Osteoblast (primary cell): ENCODE measurements around a stretch of chr10.

DNA sequence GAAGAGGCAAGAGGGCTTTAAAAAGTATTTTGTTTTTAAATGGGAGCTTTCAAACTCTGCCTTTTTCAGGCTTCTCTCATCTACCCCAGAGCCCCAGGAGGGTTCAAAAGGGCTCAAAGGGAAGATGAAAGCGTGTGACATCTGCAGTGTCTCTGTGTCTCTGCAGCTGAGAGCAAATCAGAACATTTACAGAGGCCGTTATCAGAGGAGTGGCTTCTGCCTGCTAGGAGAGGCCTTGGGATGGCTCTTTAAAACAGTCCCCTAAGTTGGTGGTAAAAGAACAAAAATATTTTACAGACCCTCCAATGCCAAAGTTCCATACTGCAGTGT is 30.3 kb downstream of the TRIM8 start:
- CAGE, long polyA plus RNA, result no peak
- RRBS, result no CpG with 5 or more reads among the region's 2 CpGs

GRCh38 chr10:102674970-102675880 is 30.9 kb downstream of the TRIM8 start:
- CAGE, long polyA plus RNA, result no peak
- RRBS, result no CpG with 5 or more reads among the region's 11 CpGs

DNA sequence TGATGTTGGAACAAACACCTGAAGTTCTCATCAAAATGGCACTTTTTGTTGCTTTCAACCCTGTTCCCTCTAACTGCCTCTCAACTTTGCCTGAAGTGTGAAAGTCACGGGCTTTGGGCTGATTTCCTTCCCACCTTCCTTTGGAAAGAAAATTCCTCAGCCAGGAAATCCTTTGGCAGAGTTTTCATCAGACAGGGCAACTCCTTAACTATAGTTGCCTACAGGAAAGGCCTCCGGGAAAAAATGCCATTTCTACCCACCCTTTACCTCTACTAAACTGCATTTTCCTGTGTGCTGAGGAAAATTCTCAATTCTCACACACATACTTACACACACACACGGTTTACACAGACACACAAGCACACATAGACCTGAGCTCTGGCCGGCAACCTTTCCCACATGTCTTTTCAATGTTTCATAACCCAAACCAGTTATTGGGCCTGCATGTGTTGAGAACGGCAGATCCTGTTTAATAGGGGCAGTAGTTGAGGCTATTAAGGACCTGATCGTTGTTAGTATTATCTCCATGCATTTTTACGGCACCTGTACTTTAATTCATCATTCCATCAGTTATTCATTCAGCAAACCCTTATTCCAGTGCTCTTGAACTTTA is 36.4 kb downstream of the CYP17A1 start:
- CAGE, long polyA plus RNA, result no peak
- RRBS, result no CpG with 5 or more reads among the region's 7 CpGs

DNA sequence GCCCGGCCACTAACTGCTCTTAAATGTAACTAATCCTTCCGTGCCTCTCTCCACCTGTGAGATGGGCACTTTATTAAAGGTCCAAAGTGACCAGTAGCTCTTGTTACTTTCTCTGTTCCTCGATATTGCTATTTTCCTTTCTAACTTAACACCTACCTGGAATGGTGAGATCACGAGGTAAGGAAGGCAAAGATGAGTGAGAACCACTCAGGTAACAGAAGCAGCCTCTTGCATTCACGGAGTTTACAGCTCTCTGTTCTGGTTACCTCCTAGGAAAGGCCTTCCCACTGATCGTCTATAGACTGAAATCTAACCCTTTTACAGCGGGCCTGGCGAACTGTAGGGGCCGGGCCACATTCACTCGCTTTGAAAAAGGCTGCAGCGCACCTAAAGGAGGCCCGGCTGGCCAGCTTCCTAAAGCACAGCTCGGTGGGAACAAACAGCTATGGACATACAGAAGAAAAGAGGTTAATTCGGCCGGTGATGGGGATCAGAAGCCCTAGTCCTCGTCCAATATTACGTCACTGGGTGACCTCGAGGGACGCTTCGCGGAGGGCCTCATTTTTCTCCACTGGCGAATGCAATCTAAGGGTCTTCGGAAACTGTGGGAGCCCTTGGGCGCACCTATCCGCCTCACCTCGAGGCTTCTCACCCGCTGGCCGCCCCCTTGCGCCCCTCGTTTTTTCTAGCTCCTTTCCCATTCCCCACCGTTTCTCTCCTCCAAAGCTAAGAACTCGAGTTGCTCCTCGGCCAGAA is 507 bp downstream of the ATP5MK start:
- CAGE, long polyA plus RNA, result no peak
- RRBS, result 5% methylated on average over 7 of the region's 33 CpGs

GRCh38 chr10:103594696-103595876 is 101.6 kb downstream of the NEURL1 start:
- CAGE, long polyA plus RNA, result no peak
- RRBS, result no CpG with 5 or more reads among the region's 10 CpGs

DNA sequence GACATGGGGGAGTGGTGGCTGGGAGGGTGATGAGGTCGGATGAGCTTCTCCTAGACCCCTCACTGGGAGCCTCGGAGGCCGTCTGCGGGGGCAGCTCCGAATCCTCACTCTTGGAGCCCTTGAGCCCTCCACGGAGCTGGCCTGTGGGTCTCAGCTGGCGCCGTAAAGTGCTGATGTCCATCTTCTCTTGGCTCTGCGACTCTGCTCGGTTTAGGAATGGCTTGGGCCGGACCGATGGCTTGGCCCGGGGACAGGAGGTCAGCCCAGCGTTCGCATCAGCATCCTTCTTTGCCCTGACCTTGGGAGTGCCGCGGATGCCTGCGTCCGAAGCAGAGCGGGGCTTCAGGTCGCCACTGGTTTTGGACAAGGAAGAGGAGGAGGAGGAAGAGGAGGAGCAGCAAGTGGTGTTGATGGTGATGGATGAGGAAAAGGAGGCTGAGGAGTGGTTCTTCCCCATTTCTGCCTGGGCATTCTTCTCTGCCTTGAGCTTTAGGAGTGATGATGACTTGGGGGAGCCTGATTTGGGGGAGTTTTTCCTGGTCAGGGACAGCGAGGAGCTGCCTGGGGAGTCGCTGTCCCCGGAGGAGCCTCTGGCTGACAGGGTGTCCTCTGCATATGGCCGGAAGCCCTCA is 109.3 kb downstream of the NEURL1 start:
- CAGE, long polyA plus RNA, result no peak
- RRBS, result no CpG with 5 or more reads among the region's 25 CpGs

- CAGE, long polyA plus RNA, result no peak
- RRBS, result no CpG with 5 or more reads among the region's 25 CpGs
These were observed 154.9 kb downstream of the NEURL1 start for GRCh38 chr10:103648031-103649105.

DNA sequence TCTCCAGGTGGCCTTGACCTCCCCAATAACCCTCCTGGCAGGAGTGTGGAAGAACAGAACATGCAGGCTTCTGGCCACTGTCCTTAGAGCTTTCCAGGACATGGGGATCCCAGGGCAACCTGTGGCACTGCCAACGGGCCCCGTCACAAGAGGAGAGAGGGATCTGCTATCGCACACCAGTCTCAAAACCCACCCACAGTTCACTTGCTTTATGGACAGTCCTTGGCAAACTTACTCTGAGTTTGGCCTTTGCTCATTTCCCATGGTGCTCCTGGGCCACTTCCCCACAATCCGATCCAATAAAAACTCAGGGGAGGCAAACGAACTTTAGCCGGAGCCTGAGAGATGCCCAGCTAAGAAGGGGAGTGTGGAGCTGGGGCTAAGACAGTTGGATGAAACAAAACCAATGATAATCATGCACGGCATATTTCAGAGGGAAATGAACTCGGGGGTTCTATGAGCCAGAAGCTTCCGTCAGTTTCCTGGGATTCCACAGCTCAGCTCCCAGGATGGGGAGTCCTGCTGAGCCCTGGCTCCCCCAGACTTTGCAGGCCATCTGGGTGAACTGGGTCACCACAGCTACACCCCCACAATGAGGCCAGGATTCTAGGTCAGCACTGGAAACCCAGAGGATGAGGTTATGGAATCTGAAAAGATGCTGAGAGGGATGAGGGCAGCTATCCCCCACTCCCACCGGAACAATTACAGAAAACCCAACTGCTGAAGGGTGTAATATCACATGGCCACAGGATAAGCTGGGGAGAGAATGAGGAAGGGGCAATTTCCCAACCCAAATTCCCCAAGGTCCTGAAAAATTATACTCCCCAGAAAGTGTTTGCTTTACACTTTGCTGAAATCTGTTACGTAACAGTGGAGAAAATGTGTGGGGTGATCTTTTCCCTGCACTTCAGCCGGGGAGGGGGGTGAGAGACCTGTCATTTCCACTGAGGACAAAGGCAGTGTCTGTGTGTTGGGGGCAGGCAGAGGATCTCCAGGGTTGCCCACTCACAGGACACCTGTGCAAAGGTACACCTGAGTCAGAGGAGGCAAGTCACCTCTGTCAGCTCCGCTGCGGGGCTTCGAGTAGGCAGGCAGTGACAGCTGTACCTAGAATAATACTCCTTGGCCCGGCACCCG is 158.7 kb downstream of the NEURL1 start:
- CAGE, long polyA plus RNA, result no peak
- RRBS, result no CpG with 5 or more reads among the region's 17 CpGs

DNA sequence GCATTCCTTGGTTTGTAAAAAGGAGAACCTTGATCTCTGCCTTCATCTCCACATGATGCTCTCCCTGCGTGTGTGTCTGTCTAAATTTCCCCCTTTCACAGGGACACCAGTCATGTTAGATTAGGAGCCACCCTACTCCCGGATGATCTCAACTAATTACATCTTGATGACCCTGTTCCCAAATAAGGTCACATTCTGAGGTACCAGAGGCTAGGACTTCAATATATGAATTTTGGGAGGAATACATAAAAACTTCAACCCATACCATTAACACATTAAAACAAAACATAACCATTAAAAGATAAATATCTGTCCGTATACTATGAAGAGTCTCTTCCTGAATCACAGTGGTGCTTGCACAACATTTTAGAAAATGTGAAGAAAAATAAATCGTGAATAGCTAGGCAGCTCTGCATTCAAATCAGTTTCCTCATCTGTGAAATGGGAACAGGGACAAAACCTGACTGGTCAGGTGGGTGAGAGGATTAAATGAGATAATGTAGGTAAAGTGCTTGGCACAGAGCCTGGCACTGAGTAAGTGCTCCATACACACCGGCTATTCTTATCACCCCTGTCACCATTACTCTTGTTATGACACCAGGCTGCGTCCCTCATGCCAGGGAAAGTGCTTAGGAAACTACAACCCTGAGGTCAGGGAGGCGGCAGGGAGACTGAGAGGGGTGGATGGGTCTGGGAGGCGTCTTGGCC is 78.6 kb downstream of the SH3PXD2A start:
- CAGE, long polyA plus RNA, result no peak
- RRBS, result no CpG with 5 or more reads among the region's 8 CpGs

DNA sequence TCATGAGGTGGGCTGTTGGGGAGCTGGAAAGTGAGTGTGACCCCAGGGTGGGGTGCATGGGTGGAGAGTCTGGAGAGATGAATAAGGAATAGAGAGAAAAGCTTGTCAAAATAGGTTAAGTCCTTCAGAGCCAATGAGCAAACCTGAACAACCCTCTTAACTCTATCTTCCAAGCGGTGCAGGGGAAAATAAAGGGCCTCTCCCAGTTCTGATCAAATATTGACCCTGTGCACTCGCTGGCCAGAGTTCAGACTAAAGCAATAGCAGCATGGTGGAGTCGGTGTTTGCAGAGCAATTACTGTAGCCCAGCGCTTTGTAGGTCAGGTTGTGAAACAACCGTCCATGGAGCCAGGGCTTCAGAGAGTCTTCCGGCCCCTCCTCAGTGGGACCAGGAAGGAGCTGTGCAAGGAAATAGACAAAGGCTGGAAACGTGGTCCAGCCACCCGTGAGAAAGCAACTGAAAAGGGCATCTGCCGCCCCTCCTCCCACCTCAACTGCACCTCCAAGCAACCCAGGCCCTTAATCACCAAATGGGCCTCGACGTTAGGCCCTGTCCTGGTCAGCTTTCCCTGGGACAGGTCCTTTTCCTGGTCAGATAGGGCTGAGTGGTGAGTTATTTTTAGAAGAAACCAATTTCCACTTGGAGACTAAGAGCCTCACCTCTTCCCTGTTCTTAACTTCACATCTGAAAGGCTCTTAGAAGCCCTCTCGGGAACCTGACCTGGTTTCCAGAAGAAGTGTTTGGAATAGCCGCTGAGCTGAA is 61.1 kb downstream of the SH3PXD2A start:
- CAGE, long polyA plus RNA, result no peak
- RRBS, result no CpG with 5 or more reads among the region's 13 CpGs

DNA sequence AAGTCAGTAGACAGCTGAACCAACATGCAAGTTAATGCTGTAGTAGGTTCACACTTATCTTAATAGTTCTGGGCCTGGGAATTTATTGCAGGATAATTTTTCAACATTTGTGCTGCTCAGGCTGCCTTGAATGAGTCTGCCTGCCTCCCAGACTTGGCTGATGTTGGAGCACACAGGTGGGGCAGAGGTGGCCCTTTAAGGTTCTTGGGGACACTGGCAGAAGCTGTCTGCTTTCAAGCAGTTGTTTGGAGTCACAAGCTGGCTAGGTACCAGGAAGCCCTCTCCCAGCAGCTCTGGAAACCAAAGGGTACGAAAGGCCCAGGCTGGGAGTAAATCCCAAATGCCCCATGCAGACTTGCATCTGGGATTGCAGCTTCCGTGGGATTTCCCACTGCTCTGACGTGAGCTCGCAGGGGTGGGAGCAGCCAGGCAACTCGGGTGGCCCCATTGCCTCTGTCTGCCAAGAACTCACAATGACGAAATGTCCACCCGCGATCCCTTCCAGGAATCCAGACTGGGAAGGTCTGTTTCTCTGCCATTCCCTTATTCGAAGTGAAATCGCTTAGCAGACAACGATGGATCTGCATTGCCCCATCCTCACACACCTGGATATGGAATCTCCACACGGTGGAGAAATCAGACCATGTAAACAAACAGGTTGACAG is 20.4 kb downstream of the SH3PXD2A start:
- CAGE, long polyA plus RNA, result no peak
- RRBS, result no CpG with 5 or more reads among the region's 12 CpGs

GRCh38 chr10:103839789-103840308 is 15.5 kb downstream of the SH3PXD2A start:
- CAGE, long polyA plus RNA, result no peak
- RRBS, result no CpG with 5 or more reads among the region's 10 CpGs

DNA sequence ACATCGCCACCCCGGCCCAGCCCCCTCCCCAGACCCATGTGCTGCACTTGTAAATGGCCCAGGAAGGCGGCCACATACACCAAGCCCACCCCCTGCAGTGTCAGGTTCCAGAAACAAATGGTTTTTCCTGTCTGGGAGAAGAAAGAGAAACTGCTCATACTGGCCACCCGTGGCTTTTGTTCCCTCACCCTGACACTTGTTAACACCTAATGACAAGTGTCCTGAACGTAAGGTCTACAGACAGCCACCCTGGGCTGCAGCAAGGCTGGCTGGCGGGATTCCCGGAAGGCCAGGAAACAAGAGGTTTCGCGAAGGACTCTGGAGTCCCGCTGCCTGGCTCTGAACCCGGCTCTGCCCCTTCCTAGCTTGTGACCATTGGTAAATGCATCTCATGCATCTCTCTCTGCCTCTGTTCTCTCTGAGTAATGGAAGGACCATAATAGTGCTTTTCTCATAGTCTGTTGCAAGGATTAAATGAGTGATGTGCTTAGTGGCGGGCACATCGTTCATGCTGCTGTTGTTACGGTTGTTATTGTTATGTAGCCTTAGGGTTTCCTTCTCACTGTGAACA is 15.0 kb downstream of the SH3PXD2A start:
- CAGE, long polyA plus RNA, result no peak
- RRBS, result 88% methylated on average over 5 of the region's 14 CpGs

- CAGE, long polyA plus RNA, result no peak
- RRBS, result no CpG with 5 or more reads among the region's 7 CpGs
These were observed 4.0 kb downstream of the SH3PXD2A start for GRCh38 chr10:103851327-103851741.

GRCh38 chr10:103851993-103852687 is 3.2 kb downstream of the SH3PXD2A start:
- CAGE, long polyA plus RNA, result no peak
- RRBS, result no CpG with 5 or more reads among the region's 12 CpGs

GRCh38 chr10:103854307-103855427 is 709 bp downstream of the SH3PXD2A start:
- CAGE, long polyA plus RNA, result no peak
- RRBS, result no CpG with 5 or more reads among the region's 70 CpGs

- CAGE, long polyA plus RNA, result no peak
- RRBS, result no CpG with 5 or more reads among the region's 2 CpGs
These were observed 1.2 kb downstream of the SLK start for GRCh38 chr10:103968152-103968471.

GRCh38 chr10:104292995-104293587 is 24.1 kb downstream of the GSTO2 start:
- CAGE, long polyA plus RNA, result no peak
- RRBS, result no CpG with 5 or more reads among the region's 4 CpGs

- CAGE, long polyA plus RNA, result no peak
- RRBS, result no CpG with 5 or more reads among the region's 10 CpGs
These were observed 20.8 kb downstream of the ITPRIP start for GRCh38 chr10:104317124-104318109.

DNA sequence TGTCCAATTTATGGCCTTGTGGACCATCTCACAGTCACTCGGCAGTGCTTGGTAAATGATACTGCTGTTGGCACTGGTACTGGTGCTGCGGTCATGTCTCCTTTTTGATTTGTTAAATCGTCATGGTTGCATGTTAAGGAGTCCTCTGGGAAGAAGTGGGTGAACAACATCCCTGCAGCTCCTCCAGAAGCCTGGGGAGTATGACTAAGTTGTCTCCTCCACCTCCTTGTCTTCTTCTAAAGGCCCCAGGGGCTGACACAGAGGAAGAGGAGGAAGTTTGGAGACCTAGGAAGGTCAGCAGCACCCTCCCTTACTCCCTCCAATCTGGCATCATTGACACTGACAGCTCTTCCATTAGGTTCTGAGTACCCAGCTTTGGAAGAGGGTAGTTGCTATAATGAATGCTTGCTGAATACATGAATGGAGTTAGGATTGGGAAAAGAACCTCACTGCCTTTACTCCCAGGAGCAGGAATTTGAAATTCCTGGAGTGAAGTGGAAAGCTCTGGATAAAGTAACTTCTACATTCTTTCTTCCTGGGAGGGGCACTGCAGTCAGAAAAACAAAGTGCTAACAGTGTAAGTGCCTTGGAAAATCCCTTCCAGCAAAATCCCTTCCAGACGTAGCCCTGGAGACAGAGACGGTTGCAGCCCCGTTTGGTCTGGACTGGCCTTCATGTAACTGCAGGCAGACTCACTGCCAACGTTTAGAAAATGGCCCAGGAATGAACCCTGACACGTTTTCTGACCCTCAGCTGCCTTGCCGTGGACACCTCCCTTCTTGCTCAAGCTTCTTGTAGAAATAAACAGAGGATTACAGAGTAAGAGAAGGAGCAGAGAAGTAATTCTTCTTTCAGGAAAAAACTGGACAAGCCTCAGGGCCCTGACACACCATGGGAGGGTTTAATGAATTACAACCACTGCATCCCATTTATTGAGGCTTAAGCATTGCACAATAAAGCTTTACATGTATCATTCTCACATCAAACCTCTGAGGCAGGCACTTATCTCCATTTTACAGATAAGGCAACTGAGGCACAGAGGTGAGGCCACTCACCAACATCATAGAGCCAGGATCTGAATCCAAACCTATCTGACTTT is 8.1 kb downstream of the ITPRIP start:
- CAGE, long polyA plus RNA, result no peak
- RRBS, result no CpG with 5 or more reads among the region's 9 CpGs